Prostate gland (tissue), 2 donors: ENCODE measurements around a stretch of chr15.

DNA sequence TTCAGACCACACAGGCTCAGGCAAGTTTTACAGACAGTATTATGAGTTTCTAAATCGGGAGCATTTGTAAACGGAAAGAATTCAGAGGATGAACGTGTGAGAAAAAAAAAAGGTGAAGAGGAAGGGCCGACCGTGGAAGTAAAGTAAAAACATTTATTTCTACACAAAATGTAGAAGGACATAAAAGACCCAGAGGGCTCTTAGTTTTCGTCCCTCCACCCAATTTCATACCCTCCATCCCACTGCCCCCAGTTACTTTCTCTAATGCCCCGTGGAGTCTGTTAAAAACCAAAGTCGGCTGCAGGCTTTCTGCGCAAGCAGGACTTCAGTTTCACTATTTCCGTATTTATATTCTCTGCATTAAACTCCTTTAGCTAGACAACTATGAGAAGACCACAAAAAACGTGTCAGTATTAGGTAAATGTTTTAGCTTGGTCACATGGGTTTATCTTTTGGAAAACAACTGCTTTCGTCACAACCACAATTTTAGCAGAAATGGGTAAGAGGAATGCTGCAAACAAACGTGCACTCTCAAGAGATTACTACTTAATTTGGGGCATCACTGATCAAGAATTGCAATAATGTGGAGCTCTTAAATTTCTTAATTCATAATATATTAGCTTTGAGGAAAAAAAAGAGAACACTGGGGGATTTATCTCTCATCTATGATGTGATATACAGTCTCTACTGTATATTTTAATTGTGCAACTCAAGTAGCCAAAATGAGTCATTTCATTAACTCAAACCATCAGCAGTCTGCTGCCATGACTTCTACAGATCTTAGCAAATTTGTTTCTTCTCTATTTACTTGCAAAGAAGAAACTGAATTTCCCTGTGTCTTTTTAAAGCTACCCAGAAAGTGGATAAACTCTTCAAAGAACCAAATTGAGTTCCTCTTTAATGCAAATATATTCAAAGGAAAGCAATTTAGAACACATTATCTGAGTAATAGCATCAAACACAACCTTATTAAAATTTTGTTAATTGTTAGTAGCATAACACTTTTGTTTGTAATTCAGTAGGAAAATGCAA, 720 bp upstream of the NSMCE3 start:
- PRO-cap = no peak
- RAMPAGE, long total RNA, 2 experiments = no peak in any of the 2 experiments

DNA sequence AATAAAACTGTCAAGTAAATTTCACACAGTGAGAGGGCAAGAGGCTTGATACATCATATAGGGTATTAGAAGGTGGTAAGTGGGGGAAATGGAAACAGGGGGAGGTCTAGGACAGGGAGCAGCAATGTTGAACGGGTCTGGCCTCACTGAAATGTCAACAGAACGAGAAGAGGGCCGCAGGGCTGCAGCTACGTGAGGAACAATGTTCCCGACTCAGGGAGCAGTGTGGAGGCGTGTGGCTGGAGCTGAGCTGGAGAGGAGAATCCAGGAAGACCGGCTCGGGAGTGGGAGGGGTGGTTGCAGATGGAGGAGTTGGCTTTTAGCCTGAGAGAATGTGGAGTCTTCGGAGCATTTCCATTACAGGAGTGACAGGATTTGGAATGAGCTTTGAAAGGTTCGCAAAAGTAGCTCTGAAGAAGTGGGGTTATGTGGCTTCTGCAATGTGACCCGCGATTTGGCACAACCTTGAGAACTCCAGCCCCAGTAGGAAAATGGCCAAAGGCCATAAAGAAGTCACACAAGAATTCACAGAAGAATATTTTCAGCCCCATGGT, 78.7 kb upstream of the NSMCE3 start:
- PRO-cap = unidirectional peak, minus-strand start at position 264 of the sequence
- RAMPAGE, long total RNA, 2 experiments = no peak in any of the 2 experiments

DNA sequence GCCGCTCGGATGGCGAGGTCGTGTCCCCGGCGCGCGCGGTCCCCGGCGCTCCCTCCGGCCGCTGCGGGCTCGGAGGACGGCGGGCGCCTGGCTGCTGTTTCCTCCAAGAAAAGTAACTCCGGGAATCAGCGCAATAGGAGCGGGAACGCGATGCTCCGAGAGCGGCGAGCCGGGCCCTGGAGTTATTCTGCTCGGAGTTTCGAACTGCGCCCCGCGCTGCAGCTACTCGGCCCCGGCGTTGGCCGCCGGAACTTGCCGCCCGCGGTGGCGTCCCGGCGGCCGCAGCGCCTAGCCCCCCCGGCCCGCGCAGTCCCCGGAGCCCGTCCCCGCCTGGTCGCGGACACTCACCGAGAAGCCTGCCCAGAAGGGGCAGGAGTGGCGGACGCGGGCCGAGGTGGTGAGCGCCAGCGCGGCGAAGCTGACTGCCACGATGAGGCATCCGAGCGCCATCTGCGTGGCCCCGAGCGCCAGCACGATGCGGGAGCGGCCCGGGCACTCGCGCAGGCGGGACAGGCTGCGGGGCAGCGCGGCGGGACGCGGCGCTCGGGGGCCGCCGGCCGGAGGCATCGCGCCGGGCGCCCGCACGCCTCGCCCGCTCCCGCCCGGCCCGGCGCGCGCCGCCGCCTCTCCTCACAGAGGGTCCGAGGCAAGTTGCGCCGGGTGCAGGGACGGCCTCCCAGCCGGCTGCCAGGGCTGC, 474 bp downstream of the ENTREP2 start:
- PRO-cap = no peak
- RAMPAGE, long total RNA, 2 experiments = no peak in any of the 2 experiments

DNA sequence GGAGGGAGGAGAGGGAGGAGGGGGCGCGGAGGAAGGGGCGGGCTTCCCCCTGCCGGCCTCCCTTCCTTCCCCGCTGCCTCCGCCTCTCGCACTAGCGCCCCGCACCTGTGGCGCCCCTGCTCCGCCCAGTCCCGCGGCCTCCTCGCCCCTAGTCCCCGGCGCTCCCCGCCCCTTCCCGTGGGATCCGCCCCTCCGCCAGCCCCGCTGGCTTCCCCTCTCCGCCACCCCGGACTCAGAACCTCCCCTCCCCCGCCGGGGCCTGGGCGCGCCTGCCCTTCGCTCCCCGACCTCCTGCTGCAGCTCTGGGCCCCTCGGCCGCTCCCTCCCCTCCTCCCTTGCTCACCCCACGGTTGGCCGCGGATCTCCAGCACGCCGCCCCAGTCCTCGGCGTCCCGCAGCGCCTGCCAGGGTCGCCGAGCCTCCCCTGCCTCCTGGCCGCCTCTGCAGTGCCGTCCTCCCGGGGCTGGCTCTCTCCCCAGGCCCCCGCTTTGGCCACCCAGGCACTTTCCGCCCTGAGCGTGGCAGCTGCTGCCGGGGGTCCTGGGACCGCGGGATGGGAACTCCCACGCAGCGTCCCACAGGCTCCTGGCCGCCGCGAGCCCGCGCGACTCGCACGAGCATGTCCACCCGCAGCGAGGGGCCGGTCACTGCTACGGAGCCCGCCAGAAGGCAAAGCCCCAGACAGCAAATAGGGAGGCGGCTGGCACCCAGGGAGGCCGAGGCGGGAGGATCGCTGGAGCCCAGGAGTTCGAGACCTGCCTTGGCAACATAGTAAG, 104.2 kb upstream of the ENTREP2 start:
- PRO-cap = no peak
- RAMPAGE, long total RNA, 2 experiments = start-site peak on the plus strand in 1 of 2 experiments, centred at position 317 of the sequence, 7 reads per replicate

- PRO-cap = no peak
- RAMPAGE, long total RNA, 2 experiments = no peak in any of the 2 experiments
These were observed 107.3 kb upstream of the ENTREP2 start for GRCh38 chr15:29678016-29678637.

- PRO-cap = no peak
- RAMPAGE, long total RNA, 2 experiments = no peak in any of the 2 experiments
These were observed 124.1 kb downstream of the TJP1 start for GRCh38 chr15:29698035-29698609.

GRCh38 chr15:29767987-29768269, 54.3 kb downstream of the TJP1 start:
- PRO-cap = no peak
- RAMPAGE, long total RNA, 2 experiments = no peak in any of the 2 experiments

DNA sequence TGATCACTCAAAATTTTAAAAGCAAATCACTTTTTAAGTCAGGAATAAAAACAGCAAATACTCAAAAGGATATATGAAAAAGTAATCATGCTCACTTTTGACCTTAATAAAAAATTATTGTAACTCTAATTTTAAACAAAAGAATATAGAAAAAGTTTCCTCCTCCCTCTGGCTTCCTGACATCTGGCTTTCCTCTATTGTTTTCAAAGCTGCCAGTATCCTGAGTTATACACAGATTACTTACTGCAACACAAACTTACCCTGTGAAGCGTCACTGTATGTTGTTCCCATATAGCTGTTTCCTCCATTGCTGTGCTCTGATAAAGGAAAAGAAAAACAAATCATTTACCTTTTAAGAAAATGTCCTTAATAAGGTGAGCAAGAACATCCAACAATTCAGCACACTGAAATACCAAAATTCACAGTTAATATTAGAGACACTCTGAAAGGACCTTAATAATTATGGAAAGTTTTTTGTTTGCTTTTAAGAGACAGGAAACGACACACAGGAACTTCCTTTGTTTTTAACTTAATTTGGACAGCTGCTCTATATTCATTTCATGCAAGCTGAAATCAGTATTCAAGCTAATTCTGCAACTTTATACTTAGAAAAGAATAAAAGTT, 21.8 kb downstream of the TJP1 start:
- PRO-cap = no peak
- RAMPAGE, long total RNA, 2 experiments = no peak in any of the 2 experiments

DNA sequence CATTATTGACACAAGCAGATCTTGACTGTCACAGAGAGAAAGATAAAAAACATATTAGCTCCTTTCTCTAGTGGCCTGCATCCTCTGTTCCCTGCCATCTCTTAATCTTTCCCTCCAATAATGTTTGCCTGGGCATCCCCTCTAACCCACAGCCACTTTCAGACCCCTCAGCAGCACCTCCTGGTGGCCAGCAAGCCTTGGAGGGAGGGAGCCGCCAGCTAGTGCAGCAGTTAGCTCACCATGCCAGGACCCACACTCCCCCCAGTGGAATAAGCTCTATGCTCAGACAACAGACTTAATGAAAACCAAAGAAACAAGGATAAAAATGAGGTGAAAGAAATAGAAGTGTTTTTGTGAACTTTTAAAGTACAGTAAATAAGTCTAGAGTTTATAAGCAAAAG, 103.5 kb upstream of the TJP1 start:
- PRO-cap = no peak
- RAMPAGE, long total RNA, 2 experiments = no peak in any of the 2 experiments

DNA sequence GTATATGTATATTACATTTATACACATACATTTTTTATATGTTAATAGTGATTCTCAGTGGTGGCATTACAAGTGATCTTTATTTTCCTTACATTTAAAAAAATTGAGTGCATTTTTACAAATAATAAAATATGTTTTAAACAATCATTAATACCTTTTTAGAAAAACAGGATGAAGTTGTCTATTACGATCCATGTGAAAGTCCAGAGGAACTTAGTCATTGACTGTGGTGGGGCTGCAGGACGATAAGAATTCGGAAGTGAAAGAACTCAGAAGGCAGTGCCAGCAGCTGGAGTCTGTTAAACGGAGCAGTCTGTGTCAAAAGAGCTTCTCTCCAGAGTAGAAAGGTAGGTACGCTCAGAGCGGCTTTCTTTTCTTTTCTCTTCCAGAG, 67.5 kb upstream of the GOLGA8Q start:
- PRO-cap = no peak
- RAMPAGE, long total RNA, 2 experiments = no peak in any of the 2 experiments

- PRO-cap = bidirectional peak, plus-strand start at chr15:30626139, minus-strand start at chr15:30625999
- RAMPAGE, long total RNA, 2 experiments = start-site peak on the plus strand in 1 of 2 experiments, at chr15:30626067-30626137 at its widest, 39 reads per replicate
These were observed 22.2 kb downstream of the GOLGA8H start for GRCh38 chr15:30625909-30626533.

DNA sequence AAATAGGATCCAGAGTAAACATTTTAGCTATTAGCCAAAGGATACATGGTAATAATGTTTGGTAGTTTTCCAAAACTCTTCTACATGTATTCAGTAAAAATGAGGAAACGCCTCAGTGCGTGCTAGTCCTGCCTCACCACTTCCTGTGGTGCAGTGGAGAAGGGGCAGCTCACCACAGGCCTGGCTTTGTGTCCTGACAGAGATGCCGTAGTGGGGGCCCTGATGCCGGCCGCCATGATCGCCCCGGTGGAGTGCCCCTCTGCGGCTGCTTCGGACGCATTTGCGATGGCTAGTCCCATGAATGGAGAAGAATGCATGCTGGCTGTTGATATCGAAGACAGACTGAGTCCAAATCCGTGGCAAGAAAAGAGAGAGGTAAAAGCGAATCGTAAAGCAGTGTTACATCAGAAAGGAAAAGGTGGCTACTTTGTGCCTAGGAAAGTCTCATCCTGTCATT, 80.3 kb upstream of the FAN1 start:
- PRO-cap = no peak
- RAMPAGE, long total RNA, 2 experiments = start-site peak on the plus strand in 1 of 2 experiments, centred at position 215 of the sequence, 10 reads per replicate

DNA sequence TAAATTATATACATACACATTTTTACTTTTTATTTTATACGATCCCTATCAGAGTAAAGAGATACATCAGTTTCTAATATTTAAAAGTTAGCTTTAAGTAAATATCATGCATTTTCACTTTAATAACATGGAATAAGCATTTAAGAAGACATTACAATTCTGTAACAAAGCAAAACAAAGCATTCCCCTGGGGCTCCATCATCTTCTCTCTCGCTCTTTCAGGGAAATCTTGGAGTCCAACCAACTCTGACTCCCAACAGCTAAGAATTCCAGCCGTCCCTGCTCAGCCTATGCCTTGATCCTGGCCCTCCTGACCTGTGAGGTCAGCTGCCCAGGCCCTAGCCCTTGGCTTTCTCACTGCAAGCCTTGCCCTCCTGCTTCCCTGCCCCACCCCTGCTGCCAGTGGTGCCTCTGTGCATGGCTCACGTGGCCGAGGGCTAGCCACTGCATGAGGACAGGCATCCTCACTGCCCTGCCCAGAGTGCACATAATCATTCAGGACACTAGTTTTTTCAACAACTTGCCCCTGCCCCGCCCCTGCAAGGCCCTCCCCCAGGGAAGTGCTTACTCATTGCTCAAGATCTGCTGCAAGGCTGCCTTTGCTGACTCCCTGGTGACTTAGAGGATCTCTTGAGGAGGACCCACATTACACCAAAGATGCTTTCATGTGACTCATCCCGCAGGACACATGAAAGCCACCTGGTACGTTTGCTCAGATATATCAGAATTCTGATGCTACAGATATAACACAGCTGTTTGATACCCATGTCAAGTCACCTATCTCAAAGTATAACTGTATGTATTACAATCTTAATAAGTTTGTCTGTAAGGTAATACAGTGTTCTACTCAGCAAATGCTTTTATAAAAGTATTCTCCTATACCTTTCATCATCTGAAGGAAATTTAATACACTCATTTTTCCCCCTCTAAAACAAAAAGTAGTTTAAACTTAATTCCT, 37.5 kb downstream of the MTMR10 start:
- PRO-cap = no peak
- RAMPAGE, long total RNA, 2 experiments = no peak in any of the 2 experiments

- PRO-cap = no peak
- RAMPAGE, long total RNA, 2 experiments = no peak in any of the 2 experiments
These were observed 56.1 kb upstream of the TRPM1 start for GRCh38 chr15:31157622-31158034.

GRCh38 chr15:31203834-31204260, 102.3 kb upstream of the TRPM1 start:
- PRO-cap = no peak
- RAMPAGE, long total RNA, 2 experiments = no peak in any of the 2 experiments

GRCh38 chr15:31215361-31216216, 111.0 kb upstream of the KLF13 start:
- PRO-cap = unidirectional peak, plus-strand start at chr15:31215649; bidirectional peak, plus-strand start at chr15:31215873, minus-strand start at chr15:31215839; unidirectional peak, minus-strand start at chr15:31216128
- RAMPAGE, long total RNA, 2 experiments = start-site peak on the plus strand in 1 of 2 experiments, at chr15:31215866-31215908 at its widest, 9 reads per replicate

GRCh38 chr15:31241846-31242293, 84.8 kb upstream of the KLF13 start:
- PRO-cap = no peak
- RAMPAGE, long total RNA, 2 experiments = no peak in any of the 2 experiments

- PRO-cap = no peak
- RAMPAGE, long total RNA, 2 experiments = no peak in any of the 2 experiments
These were observed 53.7 kb upstream of the KLF13 start for GRCh38 chr15:31272936-31273243.

GRCh38 chr15:31301205-31301784, 25.3 kb upstream of the KLF13 start:
- PRO-cap = no peak
- RAMPAGE, long total RNA, 2 experiments = no peak in any of the 2 experiments

GRCh38 chr15:31347704-31348130, 21.1 kb downstream of the KLF13 start:
- PRO-cap = no peak
- RAMPAGE, long total RNA, 2 experiments = no peak in any of the 2 experiments